ENCODE results near the gene KMT2E.

DNA sequence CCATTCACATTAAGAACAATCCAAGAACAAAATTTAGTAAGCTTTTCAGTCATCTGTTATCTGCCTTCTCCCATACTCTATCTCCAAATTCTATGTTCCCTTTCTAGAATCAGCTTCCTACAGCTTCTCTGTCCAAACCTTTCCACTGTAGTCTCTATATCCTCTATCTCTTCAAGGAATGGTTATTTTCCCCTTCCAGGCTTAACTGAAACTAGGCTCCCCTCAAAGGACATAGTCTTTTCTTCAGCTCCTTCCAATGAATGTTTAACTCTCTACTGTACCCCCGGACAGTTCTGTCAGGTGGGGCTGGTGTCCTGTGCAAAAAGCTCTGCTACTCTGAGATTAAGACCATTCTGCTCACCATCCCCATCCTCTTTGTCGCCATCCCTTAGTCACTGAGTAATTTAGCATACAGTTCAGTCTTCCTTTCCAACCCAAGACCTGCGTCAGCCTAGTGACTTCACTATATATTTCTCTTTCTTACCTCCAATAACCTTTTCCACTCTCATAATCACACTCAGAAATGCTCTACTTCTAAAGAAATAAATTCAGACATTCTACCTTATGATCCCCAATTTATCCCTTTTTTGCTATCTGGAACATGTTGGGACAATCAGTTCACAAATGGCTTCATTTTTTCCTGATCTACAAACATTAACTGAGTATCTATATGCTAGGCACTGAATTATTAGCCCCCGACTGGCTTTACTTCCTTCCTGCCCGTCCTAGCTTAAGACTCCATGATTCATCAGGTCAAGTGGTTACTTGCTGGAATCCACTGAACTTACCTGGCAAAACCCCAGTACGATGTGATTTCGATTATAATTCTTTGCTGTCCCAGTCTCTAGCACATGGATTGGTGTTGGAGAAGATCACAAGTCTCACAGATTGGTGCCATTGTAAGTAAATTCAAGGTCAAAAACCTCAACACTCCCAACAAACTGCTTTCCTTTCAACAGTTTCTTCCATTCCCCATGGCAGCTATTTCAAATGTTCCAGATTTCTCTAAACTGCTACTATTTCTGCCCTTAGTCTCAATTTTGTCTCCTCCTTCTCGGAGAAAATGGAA, 77.3 kb downstream of the ORC5 start:
- RRBS, result no CpG with 5 or more reads among the region's 8 CpGs

GRCh38 chr7:104375429-104375848, 47.0 kb downstream of the LHFPL3 start:
- RRBS, result no CpG with 5 or more reads among the region's 2 CpGs

DNA sequence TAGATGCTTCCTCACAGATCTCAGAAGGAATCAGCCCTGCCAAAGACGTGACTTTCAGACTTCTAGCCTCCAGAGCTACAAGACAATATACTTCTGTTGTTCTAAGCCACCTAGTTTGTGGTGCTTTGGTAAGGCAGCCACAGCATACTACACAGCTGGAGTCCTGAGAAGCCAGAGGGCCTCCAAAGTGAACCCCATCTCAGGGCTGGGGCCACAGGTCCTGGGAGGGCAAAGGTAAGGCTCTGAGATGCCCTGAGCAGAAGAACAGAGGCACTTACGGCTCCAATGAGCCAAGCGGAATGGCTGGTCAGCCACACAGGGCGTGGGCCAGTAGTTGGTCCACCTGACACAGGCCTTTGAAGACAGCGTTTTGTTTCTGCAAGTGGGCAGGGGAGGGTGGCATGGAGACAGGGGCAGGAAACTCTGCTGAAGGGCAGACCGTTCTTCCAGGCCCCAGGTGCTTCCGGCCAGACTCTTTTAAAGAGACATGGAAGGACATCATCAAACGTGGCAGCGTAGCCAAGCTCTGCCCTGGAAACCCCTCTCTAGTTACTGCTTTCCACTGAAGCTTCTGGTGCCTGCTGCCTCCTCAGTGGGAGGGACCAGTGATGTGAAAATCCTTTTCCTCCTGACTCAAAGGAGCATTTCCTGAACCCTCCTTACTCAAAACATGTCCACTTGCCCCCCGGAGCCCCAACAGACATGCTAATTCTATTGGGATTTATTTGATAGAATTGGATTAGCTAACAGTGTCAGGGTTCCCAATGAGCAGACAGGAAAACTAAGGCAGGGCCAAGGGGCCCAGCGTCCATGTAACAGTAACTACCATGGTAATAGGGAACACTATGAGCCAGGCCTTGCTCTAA, 77.5 kb upstream of the KMT2E start:
- RRBS, result no CpG with 5 or more reads among the region's 11 CpGs

- RRBS, result no CpG with 5 or more reads among the region's 5 CpGs
Observed at GRCh38 chr7:104973766-104974646, 40.0 kb upstream of the KMT2E start.

GRCh38 chr7:104993602-104994113, 20.3 kb upstream of the KMT2E start:
- RRBS, result no CpG with 5 or more reads among the region's 4 CpGs

GRCh38 chr7:105011537-105012315, 2.3 kb upstream of the KMT2E start:
- RRBS, result no CpG with 5 or more reads among the region's 21 CpGs

GRCh38 chr7:105014167-105014475, at the start of gene KMT2E:
TSS of gene KMT2E (plus strand) at chr7:105014205.
- RRBS, result no CpG with 5 or more reads among the region's 33 CpGs

- RRBS, result no CpG with 5 or more reads among the region's 1 CpG
Observed at GRCh38 chr7:105017104-105017492, 3.1 kb downstream of the KMT2E start.

DNA sequence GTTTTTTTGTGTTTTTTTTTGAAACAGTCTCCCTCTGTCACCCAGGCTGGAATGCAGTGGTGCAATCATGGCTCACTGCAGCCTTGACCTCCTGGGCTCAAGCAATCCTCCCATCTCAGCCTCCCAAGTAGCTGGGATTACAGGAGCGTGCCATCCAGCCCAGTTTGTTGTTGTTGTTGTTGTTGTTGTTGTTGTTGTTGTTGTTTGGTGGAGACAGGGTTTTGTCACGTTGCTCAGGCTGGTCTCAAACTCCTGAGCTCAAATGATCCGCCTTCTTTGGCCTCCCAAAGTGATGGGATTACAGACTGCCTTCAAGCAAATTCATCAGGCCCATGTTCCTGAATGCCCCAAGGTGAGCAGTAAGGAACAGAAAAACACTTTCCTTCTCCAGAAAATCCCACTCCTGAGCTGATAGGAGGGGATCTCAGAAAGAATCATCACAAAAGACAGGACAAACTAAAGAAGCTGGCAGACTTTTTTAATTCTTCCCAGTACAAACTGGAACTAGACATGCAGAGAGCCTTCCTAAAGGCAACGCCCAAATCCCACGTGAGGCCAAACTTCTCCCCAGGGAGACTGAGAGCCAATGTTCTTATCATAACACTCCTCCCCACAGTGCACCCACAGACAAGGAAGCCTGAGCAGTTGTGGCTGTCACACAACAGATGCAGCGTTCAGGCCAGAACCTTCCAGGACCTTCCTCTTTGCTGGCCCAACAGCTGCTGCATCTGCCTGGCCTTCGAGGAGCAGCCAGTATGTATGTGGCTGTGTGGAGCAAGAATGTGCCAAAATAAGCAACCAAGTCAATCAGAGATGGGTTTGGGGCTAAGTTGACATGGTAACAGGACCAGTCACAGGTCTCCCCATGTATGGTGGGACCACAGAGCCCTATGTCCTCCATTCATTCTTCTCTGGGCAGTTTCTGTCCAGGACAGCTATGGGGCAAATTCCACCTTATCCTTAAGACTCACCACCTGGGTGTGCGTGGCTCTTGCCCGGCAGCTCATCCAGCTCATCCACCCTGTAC, 35.1 kb downstream of the SRPK2 start:
- RRBS, result no CpG with 5 or more reads among the region's 9 CpGs

GRCh38 chr7:105690972-105691519, 109.8 kb upstream of the EFCAB10 start:
- RRBS, result no CpG with 5 or more reads among the region's 14 CpGs

- RRBS, result 100% methylated on average over 2 of the region's 27 CpGs
Observed at GRCh38 chr7:105819287-105820103, 56.9 kb downstream of the ATXN7L1 start.

DNA sequence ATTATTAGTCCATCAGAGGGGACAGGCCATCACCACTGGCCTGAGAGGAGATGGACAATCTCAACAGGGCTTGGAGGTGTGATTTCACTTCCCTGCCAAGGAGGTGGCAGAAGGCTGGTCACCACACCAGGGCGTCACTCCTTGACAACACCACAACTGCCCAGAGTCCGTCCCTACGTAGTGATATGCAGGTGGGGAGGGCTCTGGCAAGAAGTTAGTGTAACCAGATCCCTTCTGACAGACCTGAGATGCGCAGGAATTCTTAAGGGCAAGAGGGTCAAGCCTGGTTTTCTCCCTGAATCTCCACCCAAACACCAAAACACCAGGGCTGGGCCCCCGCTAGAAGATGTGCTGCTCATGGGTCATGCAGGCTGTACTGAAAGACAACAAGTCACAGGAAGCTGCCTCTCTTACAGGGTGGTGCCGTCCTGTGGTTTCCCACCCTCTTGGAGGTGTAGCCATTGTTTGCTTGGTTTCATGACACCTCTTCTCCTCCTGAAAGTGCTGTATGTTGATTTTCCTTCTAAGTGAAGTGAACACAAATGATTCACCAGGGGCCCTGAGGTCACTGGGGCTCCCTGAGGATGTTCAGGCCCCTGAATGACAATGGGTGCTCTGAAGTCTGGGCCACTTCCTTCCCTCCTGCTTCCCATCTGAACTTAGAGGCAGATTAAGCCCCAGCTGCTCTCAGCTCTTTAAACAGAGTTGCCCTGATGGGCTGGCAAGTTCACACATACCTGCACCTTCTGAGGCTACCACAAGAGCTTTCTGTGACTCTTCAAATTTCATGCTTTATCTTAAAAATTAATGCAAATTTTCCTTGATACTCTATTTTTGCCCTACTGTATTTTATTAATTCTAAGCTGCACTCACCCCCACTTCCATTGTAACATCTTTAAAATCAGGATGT, 27.0 kb downstream of the ATXN7L1 start:
- RRBS, result no CpG with 5 or more reads among the region's 6 CpGs

- RRBS, result no CpG with 5 or more reads among the region's 13 CpGs
Observed at GRCh38 chr7:106039308-106039925, 72.7 kb downstream of the SYPL1 start.

DNA sequence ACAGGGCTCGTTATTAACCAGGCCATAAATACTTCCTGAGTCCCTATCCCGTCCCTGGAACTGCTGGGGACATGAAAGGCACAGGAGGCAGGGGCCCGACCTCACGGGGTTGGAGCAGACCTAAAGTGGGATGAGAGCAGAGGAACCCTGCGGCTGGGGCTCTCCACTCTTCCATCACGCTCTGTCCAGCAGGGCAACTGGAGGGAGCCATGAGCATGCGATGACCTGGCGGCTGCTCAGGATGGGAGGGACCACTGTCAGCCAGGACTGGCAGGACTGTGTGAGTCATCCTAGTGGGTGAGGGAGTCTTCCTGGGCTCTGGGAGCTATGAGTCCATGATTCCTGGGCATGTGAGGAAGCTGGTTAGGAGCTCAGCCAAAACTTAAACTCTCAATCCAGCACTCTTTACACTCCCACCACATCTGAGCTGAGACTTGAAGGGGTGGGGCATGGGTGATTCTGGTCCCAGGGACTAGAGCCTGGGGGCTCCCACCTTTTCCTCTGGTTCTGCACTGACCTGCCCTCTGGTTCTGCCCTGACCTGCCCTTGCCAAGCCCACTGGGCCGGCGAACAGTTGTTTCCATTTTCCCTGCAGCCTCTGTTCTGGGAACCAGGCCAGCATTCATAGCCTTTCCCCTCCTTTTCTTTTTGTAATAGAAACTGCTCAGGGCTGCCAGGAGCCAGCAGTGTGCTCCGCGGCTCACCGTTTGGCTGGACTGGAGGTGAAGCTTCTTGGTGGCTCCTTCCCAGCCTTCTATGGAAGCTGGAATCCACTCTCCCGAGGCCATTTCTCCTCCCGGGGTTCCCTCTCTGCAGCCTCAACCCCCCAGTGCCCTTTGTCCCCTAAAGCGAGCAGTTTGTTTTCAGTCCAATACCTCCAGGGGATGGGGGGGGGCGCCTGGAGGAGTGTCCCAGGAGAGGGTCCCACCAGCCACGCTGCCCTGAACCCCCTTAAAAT, 47.0 kb downstream of the SYPL1 start:
- RRBS, result no CpG with 5 or more reads among the region's 18 CpGs

GRCh38 chr7:106199809-106200259, 84.9 kb downstream of the NAMPT start:
- RRBS, result no CpG with 5 or more reads among the region's 5 CpGs

GRCh38 chr7:106248765-106249432, 35.9 kb downstream of the NAMPT start:
- RRBS, result no CpG with 5 or more reads among the region's 3 CpGs

DNA sequence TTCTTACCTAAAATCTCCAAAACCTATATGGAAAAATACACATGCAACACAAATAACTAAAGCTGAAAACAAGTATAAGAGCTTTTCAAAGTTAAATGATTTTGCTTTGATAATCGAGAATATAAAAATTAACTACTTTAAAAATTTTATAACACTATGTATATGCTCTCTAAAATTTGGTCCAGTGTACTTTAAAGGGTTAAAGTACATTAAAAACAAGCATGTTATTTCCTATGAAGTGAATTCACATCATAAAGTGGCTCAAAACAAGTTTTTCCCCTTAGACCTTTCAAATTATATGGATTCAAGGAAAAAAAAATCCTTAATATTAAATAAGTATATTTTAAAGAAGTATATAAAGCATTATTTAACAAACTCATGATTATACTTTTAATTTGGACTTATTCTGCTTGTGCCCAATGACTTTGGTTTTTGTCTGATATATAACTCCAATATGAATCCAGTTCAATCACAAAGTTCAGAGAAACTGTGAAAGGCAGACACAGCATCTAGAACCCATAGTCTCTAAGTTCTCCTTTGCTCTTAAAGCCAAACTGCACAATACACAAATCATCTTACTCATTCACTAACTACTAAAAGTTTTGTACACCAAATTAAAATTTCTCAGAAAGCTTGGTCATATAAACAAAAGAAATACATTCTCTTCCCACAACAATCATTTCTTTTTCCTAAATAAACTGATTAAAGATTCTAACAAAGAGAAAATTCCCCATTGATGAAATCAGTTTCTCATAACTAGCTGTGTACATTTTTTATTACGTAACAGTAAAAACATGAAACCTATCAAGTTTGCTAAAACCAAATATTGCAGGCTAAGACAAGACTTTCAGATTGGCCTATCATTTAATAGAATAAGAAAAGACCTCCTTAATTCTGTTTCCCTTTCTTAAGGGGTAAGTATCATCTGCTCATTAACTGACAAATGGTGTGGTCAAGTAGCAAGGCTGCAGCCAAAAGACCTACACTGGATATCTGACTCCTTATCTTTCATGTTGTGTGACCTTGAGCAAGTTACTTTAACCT, 22.8 kb downstream of the NAMPT start:
- RRBS, result no CpG with 5 or more reads among the region's 2 CpGs

- RRBS, result no CpG with 5 or more reads among the region's 11 CpGs
Observed at GRCh38 chr7:106272970-106274153, 11.4 kb downstream of the NAMPT start.

DNA sequence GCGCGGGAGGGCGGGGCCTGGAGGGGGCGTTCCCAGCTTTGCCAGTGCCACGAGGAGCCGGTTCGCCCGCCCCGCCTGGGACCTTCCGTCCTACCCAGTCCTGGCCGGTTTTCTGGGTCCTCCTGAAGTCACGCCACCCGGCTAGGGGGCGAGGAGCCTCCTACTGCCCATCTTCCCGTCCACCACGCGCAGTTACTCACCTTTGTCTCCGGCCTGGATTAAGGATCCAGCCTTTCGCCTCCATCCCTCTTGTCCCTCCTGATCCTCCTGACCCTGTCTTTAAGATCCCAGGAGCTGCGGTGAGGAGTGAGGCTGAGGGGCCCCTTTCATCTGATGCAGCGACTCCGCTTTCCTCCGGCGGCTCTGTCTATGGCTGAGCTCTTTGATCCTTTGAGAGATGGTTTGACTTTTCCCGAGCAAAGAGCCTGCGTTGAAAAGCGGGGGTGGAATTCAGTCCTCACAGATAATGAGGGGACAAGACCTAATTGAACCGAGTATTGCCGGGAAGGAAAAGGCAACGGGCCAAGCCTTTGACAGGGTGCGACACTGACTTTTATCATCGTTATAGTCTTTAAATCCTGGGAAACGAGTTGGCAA, 656 bp upstream of the NAMPT start:
- RRBS, result 2% methylated on average over 17 of the region's 33 CpGs